Left lobe of liver (tissue), 1 donor: ENCODE data around the genes IDE, HHEX and CYP26C1.

DNA sequence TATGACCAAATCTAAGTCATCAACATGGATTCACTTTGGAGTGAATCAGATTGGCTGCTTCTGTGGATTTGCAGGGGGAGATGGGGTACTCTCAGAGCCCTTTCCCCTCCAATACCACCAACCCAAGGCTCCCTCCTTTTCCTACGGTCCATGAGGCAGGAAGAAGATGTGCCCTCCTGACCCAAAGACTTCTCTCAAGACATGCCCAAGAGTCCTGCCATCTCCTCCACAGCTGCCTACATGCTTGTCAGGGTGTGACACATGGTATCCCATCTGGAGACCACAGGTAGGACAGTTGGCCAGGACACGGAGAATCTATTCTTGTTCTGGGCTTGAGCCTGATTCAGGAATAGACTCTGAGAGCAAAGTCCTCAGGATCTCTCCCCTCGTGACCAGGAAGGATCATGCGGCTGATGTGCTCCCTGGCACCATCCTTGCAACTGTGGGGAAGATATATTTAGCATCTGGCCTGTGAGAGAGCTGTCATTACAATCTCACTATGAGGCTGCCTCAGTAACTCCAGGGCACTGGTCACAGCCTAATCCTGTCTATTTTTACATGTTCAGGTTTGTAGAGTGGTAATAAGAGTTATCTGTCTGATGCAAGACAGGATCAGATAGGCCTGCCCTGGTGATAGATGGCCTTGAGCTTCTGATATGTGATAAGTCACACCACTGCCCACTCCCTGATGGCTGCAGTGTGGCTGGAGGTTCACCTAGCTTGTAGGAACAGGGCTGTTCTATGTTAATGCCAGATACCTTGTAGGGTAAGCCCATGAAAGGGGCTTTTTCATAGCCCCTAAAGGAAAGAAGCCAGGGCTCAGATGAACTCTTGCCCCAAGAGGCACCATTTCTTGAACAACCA, 50.8 kb downstream of the PPP1R3C start:
- PRO-cap, result no peak

DNA sequence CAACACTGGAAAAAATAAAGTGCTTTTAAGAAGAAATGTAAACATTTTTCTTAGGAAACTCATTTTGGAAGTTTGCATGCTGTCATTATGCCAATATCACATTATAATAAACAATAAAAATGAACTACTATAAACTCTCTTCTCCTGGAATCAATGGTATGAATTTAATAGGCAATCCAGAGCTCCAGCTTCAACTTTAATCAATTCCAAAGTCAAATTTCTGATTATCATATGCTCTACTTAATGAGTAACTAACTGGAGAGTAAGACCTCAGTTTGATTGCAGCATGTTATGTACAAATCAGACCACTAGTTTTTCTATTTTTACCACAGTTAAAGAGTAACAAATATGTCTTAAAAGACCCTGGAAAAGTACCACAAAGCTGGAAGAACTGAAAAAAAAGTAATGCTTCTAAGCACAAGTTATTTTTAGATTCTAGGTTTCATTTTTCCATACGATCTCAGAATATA, 56.1 kb upstream of the TNKS2 start:
- PRO-cap, result unidirectional peak, minus-strand start at position 198 of the sequence

DNA sequence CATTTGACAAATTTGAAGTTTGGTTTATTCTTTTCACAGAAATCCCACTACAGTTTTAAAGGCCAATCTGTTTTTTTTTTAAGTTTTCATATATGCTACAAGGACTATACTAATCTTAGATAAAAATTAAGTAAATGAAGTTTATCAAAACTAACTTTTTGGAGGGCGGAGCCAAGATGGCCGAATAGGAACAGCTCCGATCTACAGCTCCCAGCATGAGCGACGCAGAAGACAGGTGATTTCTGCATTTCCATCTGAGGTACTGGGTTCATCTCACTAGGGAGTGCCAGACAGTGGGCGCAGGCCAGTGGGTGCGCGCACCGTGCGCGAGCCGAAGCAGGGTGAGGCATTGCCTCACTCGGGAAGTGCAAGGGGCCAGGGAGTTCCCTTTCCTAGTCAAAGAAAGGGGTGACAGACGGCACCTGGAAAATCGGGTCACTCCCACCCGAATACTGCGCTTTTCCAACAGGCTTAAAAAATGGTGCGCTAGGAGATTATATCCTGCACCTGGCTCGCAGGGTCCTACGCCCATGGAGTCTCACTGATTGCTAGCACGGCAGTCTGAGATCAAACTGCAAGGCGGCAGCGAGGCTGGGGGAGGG, 48.7 kb upstream of the TNKS2 start:
- PRO-cap, result no peak

DNA sequence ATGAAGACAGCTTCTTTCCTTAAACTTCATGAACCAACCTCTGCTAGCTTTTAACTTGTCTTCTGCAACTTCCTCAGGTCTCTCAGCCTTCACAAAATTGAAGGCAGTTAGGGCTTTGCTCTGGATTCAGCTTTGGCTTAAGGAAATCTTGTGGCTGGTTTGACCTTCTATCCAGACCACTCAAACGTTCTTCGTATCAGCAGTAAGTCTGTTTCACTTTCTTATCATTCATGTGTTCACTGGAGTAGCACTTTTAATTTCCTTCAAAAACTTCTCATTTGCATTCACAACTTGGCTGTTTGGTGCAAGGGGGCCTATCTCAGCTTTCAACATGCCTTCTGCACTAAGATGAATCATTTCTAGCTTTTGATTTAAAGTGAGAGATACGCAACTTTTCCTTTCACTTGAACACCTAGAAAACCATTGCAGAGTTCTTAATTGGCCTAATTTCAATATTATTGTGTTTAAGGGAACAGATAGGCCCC, 1.5 kb upstream of the TNKS2 start:
- PRO-cap, result no peak

- PRO-cap, result unidirectional peak, plus-strand start at chr10:91799471
Measured at GRCh38 chr10:91798597-91799588, 667 bp downstream of the TNKS2 start.

- PRO-cap, result no peak
Measured at GRCh38 chr10:91800834-91801289, 2.6 kb downstream of the TNKS2 start.

- PRO-cap, result no peak
Measured at GRCh38 chr10:91924981-91925239, 1.3 kb downstream of the BTAF1 start.

DNA sequence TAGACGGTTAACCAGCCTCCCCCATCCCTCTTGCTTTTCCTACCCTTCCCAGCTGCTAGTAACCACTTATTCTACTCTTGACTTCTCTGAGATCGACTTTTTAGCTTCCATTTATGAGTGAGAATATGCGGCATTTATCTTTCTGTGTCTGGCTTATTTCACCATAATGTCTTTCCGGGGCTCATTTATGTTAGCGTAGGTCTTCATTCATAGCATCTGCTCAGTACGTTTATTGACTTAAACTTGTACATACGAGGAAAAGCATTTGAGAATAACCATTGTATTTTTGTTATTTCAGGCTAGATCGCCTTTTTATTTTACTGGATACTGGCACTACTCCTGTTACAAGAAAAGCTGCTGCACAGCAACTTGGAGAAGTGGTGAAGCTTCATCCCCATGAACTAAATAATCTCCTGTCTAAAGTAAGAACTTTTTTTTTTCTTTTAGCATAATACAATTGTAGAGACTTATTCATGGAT, 11.8 kb downstream of the BTAF1 start:
- PRO-cap, result no peak

DNA sequence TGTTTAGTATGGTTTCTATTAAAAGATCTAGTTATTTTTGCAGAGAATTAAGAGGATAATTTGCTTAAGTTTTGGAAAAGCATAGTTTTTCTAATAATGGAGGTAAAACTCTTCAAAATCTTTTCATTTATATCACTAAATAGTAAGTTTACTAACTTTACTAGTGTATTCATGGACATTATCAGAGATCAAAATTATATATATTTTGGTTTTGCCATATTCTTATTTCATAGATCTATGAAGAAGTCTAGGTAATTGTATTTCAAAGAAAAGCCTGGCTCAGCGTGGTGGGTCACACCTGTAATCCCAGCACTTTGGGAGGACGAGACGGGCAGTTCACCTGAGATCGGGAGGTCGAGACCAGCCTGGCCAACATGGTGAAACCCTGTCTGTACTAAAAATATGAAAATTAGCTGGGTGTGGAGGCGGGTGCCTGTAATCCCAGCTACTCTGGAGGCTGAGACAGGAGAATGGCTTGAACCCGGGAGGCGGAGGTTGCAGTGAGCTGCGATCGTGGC, 20.1 kb downstream of the BTAF1 start:
- PRO-cap, result no peak

DNA sequence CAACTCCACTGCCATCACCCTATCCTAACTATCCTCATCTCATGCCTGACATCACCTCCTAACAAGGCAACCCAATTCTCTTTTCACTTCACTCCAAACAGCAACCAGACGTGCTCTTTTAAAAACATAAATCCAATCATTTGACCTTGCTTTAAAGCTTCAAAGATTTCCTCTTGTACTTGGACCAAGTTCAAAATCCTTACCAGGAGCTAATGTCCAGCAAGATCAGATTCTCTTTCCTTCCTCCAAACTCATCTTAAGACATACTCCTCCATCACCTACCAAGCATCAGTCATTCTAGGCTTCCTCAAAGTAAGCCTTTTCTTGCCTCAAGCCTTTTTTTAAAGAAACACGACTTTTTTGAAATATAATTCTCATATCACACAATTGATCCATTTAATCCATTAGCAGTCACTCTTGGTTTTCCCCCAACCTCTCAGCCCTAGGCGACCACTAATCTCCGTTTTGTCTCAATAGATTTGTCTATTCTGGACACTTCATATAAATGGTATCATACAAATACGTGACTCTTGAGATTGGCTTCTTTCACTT, 138.9 kb downstream of the CPEB3 start:
- PRO-cap, result no peak

GRCh38 chr10:92241068-92241597, 49.7 kb downstream of the CPEB3 start:
- PRO-cap, result no peak

DNA sequence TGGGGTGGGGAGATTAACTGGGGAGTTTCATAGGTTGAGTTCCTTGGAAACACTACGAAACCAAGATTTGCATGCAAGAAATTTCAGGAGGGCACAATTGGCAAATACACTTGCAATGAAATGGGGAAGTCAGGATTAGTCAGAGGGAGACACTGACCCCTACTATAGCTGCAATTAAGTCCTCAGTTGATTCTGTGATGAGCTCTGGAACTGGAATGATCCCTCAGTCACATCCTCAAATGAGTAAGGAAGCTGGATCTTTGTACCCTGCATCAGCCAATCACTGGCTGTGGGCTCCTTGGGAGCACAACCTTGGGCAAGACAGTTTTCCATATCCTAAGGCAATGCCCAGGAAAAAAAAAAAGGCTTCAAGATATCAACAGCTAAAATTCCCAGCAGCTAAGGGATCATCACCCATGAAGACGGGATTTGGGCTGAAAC, 22.0 kb downstream of the CPEB3 start:
- PRO-cap, result no peak

GRCh38 chr10:92572660-92573023, 1.3 kb downstream of the IDE start:
- PRO-cap, result no peak

- PRO-cap, result bidirectional peak, plus-strand start at chr10:92574140, minus-strand start at chr10:92574020
Measured at GRCh38 chr10:92573605-92574288, at the start of gene IDE. Gene IDE, minus strand, starts transcription at chr10:92574093.

- PRO-cap, result bidirectional peak, plus-strand start at chr10:92591825, minus-strand start at chr10:92591640
Measured at GRCh38 chr10:92591132-92592015, 1.6 kb upstream of the KIF11 start.

- PRO-cap, result bidirectional peak, plus-strand start at chr10:92689955, minus-strand start at chr10:92689836; bidirectional peak, plus-strand start at chr10:92690089, minus-strand start at chr10:92690057
Measured at GRCh38 chr10:92689546-92690347, at the start of gene HHEX. Gene HHEX, plus strand, starts transcription at chr10:92689955.

DNA sequence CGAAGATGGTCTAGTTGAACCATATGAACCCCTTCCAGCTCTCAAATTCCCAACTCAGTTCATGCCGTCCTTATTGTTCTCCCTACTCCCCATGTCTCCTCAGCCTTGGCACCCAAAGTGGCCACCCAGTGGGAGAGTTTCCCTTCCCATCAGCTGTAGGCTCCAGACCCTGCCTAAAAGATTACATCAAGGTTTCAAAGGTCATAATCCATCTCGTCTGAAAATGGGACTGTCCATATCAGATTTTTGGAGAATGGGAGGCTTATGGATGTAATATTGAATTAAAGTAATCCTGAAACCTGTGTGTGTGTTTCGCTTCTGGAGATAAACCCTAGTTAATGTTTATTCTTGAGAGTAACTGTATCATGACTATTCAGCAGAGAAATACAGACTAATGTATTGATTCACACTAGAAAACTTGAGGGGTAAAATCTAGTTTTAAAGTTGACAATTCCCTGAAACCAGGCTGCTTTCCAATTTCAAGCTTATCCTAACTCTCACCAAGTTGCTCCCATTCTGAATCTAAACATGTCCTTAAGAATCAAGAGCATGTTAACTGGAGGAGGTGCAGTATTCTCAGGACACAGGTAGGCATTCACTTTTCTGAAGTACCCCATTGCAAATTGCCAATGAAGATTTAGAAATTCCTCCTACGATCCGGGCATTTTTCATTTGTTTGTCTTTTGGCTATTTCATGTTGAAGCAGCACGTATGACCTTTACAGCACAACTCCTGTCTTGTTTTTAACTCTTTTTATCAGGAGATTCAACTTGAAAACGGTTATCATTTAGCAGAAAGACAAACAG, 7.5 kb downstream of the HHEX start:
- PRO-cap, result bidirectional peak, plus-strand start at position 241 of the sequence, minus-strand start at position 119 of the sequence

DNA sequence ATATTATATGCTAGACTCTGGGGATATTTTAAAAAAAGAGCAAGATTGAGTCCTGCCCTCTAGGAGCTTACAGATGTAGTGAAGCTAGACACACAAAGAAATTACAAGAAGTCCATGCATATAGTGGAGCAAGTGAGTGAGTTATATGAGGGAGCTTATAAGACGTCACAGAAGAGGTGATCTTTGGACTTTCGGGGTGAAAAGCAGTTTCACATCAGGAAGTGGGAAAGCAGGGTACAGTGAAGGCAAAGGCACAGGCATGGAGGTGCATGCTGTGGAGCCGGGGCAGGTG, 38.5 kb upstream of the EXOC6 start:
- PRO-cap, result no peak

GRCh38 chr10:92826551-92827116, 21.7 kb upstream of the EXOC6 start:
- PRO-cap, result no peak

- PRO-cap, result no peak
Measured at GRCh38 chr10:93060727-93060926, at the start of gene CYP26C1. Gene CYP26C1, plus strand, starts transcription at chr10:93060798.